ENCODE measurements around a stretch of chr5.

- RRBS, result no CpG with 5 or more reads among the region's 6 CpGs
These were observed 79.4 kb upstream of the LHFPL2 start for GRCh38 chr5:78727732-78728562.

GRCh38 chr5:78778966-78779585, 130.5 kb upstream of the LHFPL2 start:
- RRBS, result no CpG with 5 or more reads among the region's 4 CpGs

GRCh38 chr5:78985701-78986389, 735 bp upstream of the ARSB start:
- RRBS, result no CpG with 5 or more reads among the region's 13 CpGs

- RRBS, result no CpG with 5 or more reads among the region's 3 CpGs
These were observed 18.9 kb downstream of the DMGDH start for GRCh38 chr5:79050416-79051042.

GRCh38 chr5:79236975-79237899, 1.3 kb downstream of the JMY start:
- RRBS, result 1% methylated on average over 15 of the region's 67 CpGs

- RRBS, result no CpG with 5 or more reads among the region's 5 CpGs
These were observed 2.4 kb downstream of the JMY start for GRCh38 chr5:79238356-79238686.

- RRBS, result no CpG with 5 or more reads among the region's 6 CpGs
These were observed 22.5 kb downstream of the JMY start for GRCh38 chr5:79258474-79258870.

GRCh38 chr5:79289652-79290035, 53.7 kb downstream of the JMY start:
- RRBS, result no CpG with 5 or more reads among the region's 2 CpGs

DNA sequence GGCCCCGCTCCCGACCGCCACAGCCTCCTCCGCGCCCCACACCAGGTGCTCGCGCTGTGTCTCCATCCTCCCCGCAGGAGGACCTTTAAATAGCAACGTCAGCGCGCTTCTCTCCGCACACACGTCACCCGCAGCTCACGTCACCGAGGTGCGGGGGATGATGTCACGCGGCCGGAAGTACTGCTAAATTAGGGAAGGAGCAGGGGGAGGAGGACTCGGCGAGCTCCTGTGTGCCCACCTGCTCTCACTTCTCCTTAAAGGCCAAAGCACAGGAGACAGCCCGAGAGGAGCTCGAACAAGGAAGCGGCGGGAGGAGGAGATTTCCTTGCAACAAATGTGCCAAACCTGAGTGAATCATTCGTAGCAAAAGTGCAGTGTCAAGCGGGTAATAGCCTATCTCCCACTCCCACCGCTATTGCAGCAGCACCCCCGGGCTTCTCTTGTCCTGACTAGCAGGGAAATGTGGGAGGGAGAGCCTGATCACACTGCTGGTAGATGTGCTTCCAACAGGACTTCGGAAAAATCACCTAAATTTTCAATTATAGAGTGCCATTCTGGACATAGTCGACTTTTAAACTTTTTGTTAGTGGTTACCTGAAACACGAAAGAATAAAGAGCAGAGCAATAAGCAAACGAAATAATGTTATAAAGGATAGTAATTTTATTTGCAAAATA, 675 bp upstream of the HOMER1 start:
- RRBS, result no CpG with 5 or more reads among the region's 34 CpGs

GRCh38 chr5:79578865-79579316, 33.4 kb upstream of the TENT2 start:
- RRBS, result no CpG with 5 or more reads among the region's 4 CpGs

- RRBS, result no CpG with 5 or more reads among the region's 1 CpG
These were observed 6.0 kb downstream of the CMYA5 start for GRCh38 chr5:79695638-79695959.

DNA sequence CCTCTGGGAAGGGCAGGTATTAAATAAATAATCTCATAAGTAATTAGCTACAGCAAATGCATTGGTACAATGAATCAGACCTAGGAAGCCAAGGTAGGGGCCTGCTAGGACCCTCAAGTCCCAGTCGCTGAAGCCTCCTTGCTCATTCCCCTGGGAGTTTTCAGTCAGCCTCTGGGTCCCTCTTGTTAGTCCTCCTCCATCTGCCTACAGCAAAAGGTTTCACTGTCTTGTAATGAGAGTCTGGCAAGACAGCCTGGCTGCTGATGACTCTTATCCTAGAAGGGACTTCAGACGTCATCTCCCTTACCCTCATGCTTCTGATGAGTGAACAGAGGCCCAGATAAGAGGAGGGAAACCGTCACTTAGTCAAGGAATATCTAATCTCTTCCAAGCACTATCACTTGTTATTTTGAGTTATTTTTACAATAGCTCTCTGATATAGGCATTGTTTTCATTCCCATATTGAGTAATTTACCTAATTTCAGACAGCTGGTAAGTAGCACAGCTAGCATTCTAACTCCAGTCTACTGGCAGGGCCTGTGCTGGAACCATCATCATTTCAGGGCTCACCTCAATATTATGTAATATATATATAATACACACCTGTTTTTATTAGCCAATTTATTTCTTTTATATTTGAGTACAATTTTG, 7.6 kb downstream of the CMYA5 start:
- RRBS, result no CpG with 5 or more reads among the region's 3 CpGs

- RRBS, result no CpG with 5 or more reads among the region's 7 CpGs
These were observed 105.9 kb downstream of the SERINC5 start for GRCh38 chr5:80149925-80150449.

- RRBS, result no CpG with 5 or more reads among the region's 9 CpGs
These were observed 103.0 kb downstream of the SERINC5 start for GRCh38 chr5:80152751-80153307.

- RRBS, result no CpG with 5 or more reads among the region's 8 CpGs
These were observed 102.2 kb downstream of the SERINC5 start for GRCh38 chr5:80153392-80154217.

DNA sequence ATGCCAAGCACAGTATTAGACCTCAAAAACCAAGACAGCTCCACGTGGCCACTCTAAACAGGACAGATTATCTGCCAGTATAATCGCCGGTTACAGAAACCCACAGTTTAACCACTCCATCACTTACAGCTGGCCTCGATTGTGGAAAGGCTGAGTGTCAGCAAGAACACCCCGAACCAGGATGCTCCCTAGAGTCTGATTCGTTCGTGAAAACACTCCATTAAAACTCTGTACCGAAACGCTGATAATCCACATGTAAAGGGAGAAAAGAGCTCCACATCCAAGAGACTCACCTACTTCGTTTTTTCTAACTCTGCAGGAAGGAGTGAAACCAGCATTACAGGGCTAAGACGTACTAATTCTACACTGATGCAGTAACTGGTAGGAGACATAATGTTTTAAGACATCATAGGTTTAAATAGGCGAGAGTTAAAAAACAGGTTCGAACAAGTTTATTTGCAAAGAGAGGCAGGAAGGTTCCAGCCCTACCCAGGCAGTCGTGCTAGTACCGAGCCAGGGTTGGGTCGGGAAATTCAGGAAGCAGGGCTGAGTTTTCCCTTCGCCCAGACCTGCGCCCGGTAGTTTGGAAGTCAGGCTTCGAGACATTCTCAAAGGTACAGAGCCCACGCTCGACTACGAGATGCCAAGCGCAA, 933 bp downstream of the SERINC5 start:
- RRBS, result no CpG with 5 or more reads among the region's 24 CpGs

GRCh38 chr5:80428507-80428983, 20.7 kb downstream of the ZFYVE16 start:
- RRBS, result no CpG with 5 or more reads among the region's 11 CpGs

DNA sequence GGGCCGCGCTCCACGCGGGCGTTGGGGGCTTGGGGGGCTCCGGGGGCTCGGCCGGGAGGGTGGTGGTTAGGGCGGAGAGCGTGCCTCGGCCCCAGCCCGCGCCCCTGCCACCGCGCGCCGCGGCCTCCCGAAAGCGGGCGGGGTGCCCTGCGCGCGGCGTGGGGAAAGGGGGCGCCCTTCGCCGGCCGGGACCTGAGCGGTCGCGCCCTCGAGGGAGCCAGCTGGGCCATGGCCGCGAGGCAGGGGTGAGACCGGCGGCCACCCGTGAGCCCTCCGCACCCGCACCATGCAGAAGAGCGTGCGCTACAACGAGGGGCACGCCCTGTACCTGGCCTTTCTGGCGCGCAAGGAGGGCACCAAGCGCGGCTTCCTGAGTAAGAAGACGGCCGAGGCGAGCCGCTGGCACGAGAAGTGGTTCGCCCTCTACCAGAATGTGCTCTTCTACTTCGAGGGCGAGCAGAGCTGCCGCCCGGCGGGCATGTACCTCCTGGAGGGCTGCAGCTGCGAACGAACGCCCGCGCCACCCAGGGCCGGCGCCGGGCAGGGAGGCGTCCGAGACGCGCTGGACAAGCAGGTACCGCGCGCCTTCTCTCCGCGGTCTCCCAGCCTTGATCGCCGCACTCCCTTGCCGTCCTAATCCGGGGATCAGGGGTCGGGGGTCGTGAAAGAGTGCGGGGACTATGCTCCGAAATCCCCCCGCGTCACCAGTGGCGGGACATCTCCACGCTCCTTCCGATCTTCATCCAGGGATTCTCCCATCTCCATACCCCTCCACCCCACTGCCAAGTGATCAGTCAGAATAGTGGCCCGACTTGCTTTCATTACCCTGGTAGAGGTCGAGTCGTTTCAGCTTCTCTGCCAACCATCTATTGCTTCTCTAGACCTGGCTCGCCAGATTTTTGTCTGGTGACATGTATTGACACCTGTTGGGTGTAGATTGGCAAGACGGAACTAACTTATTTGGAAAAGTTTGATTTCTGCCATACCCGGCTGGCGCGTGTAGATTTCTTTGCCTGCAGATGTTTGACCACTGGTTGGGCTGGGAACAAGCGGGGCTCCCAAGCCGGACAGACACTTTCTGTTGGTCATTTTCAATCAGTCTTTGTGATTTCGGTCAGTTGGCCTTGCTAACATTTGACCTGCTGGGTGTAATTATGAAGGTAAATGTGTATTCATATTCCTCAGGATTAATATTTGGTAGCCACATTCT, 695 bp downstream of the RASGRF2 start:
- RRBS, result 3% methylated on average over 36 of the region's 100 CpGs

DNA sequence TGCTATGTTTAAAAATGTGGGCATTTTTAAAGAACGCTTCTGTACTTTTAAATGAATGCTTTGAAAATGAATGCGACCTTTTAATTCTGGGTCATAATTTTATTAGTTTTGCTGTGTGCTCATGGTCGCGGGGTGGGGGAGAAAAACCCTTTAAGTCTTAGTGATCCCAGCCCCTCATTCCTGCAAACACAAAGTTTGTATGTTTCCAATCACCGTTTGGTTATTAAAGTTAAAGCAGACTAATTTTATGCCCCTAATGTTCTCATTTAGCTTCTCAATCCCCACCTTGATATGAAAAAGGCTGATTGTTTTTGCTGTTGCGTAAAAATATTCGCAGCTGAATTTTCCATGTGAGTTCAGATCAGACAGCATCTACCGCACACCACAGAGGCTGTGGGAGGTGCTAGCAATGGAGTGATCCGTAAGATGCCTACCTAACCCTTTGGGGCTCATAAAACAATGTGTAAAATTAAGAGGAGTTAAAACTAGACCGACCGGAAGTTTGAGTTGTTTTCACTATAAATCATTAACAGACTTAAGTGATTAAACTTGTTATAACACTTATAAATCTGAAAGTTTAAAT, 1.6 kb downstream of the RASGRF2 start:
- RRBS, result no CpG with 5 or more reads among the region's 11 CpGs

DNA sequence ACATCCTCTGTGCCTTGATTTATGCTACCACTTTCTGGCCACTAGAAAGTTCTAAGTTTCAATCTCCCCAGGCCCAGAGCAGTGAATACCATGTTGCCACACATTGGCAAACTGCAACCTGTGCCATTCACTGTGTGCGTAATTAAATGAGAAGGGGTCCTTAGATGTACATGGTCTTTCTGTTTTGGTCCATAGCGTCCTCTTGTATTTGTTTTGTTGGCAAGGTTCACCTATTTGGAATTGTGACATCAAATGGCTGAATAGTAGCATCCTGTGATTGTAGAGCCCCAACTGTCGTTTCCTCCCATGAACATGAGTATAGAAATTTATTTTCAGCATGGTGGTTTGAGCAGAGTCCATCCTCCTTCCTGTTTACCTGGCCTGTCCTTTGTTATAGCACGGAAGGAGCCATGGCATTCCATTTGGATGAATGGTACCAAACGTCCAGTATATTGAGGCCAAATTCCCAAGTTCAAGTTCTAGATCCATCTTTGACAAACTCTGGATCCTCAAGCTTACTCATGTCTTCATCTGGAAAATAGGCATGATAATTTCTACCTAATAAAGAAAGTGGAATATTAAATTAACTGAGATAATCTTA, 16.7 kb downstream of the RASGRF2 start:
- RRBS, result no CpG with 5 or more reads among the region's 5 CpGs